Ishikawa (cell line): ENCODE data around the gene APBA2.

GRCh38 chr15:28509130-28509572, 23.6 kb downstream of the GOLGA8G start:
- RRBS = no CpG with 5 or more reads among the region's 20 CpGs

- RRBS = 21% methylated on average over 62 of the region's 107 CpGs
Measured at GRCh38 chr15:28885460-28886311, at the start of gene APBA2. Gene APBA2 (plus strand): TSS chr15:28885974.

DNA sequence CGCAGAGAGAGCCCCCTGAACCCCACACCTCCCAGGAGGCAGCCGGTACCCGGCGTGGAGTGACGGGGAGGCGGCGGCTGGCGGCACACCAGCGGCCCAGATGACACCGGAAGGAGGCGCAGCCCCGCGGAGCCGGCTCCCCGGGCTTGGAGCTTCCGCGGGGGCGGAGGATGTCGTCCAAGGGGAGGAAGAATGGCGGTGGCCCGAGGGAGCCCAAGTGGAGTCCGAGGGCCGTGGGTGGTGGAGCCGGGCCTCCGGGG, 166.2 kb downstream of the NSMCE3 start:
- RRBS = 79% methylated on average over 18 of the region's 25 CpGs

DNA sequence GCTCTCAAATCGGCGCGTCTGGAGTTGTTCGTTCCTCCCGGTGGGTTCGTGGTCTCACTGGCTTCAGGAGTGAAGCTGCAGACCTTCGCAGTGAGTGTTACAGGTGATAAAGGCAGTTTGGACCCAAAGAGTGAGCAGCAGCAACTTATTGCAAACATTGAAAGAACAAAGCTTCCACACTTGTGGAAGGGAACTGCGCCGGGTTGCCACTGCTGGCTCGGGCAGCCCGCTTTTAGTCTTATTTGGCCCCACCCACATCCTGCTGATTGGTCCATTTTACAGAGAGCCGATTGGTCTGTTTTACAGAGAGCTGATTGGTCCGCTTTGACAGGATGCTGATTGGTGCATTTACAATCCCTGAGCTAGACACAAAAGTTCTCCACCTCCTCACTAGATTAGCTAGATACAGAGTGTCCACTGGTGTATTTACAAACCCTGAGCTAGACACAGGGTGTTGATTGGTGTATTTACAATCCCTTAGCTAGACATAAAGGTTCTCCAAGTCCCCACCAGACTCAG, 45.4 kb downstream of the NSMCE3 start:
- RRBS = no CpG with 5 or more reads among the region's 13 CpGs

- RRBS = no CpG with 5 or more reads among the region's 12 CpGs
Measured at GRCh38 chr15:29348227-29348780, 78.7 kb upstream of the NSMCE3 start.

DNA sequence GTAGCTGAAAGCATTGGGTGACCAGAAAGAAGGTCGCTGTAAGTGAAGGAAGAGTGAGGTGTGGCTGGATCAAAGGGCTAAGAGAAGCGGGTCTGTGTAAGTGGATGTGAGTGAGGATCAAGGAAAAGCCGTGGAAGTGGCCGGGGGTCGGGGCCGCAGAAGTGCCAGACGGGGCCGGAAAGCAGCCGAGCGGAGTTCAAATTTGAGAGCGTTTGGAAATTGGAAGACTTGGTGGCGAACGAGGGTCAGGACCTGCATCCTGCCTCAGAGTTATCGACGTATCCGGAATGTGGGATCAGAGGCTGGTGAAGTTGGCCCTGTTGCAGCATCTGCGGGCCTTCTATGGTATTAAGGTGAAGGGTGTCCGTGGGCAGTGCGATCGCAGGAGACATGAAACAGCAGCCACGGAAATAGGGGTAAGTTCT, 22.7 kb downstream of the GOLGA8H start:
- RRBS = 1% methylated on average over 3 of the region's 21 CpGs

DNA sequence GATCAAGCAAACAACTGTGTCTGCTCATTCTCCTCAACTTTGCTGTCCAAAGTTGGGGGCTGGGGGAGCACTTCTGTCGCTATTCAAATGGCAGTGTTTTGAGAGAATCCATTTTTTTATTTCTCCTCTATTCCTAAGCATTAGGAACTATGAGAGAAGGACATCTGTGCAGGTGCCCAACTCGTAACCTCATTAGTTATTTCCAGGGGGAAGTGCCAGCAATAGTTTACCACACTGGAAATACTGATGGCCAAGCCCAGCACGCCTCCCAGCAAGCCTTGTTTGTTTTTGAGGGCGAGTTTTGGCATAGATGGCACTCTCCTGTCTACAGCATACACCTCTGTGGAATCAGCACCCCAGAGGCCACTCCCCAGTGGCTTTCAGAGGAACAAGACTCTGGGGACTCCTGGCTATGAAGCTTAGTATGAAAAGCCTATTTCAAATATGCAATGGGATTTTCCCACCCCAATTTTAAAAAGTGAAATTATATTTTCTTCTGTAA, 36.6 kb downstream of the FAN1 start:
- RRBS = no CpG with 5 or more reads among the region's 4 CpGs

DNA sequence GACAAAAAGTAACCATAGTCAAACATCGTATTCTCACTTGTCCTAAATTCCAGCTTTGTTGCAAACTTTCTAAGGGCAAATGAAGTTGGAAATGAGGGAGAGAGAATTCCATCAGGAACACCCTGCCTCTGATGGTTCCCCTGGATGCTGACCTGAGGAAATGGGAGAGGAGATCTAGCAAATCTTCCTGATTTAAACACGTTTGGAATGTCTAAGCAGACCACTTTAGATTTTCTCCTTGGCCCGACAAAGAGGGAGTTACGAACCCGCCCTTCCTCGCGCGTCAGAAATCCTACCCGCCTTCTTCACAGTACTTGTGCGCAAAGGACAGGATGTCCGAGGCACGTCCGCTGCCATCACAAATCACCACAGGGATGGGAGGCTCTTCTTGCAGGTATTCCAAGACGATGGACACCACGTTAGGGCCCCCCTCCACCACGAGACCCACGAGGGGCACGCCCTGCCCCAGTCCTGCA, 38.7 kb downstream of the TRPM1 start:
- RRBS = no CpG with 5 or more reads among the region's 18 CpGs

DNA sequence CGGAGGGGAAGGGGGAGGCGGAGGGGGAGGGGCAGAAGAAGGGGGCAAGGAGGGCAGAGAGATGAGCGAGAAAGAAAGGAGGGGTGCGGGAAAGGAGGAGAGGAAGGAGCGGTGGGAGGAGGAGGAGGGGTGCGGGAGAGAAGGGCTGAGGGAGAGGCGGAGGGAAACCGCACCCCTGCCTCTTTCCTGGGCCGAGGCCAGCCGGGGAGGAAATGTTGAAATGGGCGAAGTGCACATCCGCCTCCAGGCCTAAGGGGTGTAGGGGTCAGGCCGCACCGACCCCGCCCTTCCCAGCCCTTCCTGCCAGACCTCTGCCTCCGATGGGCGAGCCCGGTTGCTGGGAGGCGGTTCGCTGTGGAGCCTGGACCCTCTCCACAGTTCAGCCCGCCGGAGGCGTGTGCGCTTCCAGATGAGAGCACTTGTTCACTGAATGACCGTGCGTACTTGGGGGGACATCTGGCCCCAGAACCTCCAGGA, 110.4 kb upstream of the KLF13 start:
- RRBS = 6% methylated on average over 11 of the region's 26 CpGs

DNA sequence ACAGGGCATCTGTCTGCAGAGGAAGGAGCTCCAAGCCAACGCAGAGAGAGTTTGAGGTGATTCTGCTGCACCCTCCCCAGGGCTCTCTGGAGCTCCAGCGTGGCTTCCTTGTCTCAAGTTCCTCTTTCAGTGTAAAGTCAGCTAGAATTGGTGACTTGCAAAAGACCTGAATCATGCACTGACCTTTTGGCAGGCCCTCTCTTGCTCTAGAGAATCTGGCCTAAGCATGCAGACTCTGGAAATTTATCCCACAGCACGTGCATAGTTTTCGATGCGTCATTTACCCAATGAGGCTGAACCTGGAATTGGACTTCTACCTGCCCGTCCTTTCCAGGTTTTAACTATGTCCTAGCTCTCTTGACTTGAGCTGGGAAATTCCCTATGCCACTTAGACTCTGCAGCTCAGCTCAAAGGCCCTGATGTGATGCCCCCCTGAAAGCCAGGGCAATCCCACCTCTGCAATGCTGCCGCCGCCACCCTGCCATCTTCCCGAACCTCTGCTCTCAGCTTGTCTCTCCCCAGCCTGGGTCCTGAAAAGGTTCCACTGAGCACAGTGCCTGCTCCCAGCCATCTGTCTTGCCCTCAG, 63.3 kb upstream of the KLF13 start:
- RRBS = no CpG with 5 or more reads among the region's 9 CpGs

DNA sequence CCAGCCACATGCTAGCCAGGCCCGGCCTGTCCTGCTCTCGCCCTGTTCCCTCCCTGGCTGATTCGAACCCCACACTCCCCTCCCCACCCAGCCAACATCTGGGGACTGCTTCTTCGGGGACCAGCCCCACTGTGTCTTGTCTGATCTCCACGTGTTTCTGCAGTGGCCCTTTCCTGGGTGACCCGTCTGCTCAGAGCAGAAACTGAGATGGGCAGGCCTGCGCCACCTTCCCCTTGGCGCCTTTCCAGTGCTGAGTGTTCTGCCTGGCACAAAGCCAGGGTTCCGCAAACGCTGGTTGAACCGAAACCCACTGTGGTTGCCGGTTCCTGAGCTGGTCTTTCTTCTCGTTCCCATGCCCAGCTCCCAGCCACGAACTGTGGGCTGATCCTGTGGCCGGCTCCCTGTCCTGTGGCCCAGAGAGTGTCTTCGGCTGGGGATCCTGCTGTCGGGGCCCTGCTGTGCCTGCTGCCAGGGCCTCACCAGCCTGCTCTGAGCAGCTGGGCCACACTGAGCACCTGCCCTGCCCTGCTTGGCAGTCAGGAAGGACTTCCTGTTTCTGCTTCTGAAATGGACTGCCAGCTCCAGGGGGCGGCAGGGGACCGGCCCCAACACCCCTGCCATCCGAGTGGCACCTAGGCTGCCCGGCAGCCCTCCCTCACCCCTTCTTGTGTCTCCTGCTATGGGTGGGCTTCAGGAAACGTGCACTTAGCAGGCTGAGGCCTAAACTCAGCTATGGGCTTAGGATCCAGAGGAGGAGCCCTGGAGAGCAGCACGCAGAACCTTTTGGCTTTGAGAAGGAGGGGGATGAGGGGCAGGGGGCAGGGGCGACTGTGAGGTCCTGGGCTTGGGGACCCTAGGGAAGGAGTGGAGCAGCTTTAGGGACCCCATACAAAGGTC, 62.5 kb upstream of the KLF13 start:
- RRBS = 30% methylated on average over 7 of the region's 24 CpGs

- RRBS = no CpG with 5 or more reads among the region's 9 CpGs
Measured at GRCh38 chr15:31296424-31297328, 30.0 kb upstream of the KLF13 start.

DNA sequence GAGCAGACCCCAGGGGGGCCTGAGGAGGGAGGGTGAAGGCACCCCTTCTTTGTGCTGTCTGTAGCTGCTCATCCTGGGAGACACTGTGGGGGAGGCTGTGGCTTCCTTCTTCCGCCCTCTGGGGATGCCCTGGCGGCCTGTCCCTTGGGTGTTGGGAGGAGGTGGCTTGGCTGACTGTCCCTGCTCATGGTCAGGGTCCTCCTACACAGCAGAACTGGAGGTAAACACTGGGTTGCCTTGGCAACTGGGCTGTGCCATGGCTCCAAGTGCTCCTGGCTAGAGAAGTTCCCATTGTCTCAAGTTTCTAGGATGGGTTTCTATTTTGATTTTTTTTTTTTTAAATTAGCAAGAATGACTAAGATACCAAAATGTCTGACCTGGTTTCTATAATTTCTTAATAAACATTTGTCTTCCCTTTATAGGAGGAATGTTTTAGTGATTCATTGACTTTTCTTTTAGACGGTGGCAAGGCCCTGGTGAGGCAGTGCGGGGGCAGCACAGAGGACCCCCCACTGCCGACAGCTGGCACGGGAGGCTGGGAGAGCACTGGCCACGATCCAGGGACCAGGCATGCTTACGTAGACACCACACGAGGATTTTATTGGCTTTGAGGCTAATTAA, 12.4 kb downstream of the KLF13 start:
- RRBS = no CpG with 5 or more reads among the region's 9 CpGs

- RRBS = no CpG with 5 or more reads among the region's 24 CpGs
Measured at GRCh38 chr15:31342583-31343554, 16.2 kb downstream of the KLF13 start.

DNA sequence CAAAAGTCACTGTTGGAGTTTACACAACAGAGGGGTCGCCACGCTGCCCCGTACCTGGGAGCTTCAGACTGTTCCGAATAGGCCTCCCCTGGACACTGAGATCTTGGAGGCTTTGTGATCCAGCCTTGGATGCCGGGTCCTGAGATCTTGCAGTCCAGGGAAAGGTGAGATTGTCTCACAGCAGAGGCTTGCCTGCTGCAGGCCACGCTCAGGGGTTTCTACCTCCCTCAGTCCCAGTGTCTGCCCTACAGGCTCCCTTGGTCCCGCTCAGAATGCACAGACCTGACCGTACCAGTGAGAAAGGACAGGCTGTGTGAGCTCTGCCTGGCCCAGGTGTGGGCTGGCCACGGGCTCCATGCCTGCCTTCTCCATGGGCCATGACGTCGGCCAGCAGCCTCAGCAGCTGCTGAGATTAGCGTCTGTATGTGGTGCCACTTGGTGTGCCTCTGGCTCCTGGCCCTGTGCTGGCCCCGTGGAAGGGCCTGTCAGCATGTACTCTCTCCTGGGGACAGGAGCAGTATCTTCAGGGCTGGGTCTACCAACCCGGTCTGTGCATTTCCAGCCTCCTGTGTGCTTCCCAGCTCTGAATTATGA, 25.6 kb downstream of the KLF13 start:
- RRBS = no CpG with 5 or more reads among the region's 14 CpGs

- RRBS = no CpG with 5 or more reads among the region's 4 CpGs
Measured at GRCh38 chr15:31368674-31368894, 41.9 kb downstream of the KLF13 start.

DNA sequence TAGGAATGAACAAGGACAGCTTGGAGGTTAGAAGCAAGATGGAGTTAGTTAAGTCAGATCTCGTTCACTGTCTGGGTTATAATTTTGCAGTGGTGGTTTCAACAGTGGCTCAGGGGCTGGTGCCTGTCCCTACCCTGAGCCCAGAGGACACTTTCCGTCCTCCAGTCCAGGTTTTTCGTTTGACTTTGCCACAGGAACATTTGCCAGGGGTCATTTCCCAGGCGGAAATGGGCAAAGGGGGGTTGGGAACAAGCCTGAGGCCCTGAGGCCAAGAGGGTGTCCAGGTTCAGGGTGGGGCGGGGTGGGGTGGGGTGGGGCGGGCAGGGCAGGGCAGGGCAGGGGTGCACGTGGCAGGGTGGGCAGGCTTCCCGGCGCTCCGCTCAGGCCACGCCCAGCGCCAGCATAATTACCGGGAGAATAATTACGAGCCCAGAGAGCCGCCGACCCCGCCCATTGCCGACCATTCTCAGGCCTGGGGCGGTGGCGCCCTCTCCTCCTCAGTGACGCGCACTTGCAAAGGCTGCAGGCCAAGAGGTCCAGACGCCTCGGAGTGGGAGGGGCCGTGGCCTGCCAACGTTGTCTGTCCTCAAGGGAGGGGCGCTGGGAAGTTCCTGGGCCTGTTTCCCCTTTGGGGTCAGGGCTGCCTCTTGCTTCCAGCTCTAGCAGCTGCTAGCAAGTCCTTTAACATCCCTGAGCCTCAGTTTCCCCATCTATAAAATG, 70.5 kb downstream of the KLF13 start:
- RRBS = 1% methylated on average over 6 of the region's 27 CpGs

DNA sequence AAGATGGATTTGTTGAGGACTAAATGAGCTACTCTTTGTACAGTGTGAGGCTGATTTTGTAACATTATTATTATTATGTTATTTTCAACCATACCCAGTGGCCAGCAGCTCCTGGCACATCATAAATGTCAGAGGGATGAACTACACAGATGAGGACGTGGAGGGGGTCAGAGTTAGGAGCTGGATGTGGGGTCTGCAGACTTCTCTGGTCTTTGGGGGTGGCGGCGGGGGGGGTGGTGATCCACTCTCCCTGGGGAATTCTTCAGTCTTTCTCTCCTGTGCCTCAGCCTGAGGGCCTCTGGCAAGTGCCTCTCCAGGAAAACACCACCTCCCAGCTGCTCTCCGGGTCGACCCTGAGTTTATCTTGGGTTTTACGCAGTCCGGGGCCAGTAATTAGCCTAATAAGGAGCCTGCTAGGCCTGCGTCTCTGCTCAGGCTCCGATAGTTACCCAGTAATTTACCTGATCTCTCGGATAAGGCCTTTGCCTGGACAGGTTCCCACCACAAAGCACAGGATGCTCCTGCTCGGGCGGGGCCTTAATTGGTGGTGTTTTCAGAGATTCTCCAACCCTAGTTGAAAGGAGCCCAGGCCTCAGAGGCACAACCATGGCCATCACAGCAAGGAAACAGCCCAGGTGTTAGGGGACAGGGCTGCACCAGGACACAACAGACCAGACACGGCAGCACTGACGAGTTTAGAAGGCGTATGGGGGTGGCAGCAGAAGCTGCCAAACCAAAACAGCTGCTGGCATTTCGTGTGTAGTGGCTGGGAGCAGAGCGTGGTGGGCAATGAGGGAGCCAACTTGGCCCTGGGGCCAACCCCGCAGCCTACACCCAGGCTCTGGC, 71.2 kb downstream of the KLF13 start:
- RRBS = no CpG with 5 or more reads among the region's 18 CpGs

- RRBS = no CpG with 5 or more reads among the region's 6 CpGs
Measured at GRCh38 chr15:31458900-31459533, 132.4 kb downstream of the KLF13 start.

DNA sequence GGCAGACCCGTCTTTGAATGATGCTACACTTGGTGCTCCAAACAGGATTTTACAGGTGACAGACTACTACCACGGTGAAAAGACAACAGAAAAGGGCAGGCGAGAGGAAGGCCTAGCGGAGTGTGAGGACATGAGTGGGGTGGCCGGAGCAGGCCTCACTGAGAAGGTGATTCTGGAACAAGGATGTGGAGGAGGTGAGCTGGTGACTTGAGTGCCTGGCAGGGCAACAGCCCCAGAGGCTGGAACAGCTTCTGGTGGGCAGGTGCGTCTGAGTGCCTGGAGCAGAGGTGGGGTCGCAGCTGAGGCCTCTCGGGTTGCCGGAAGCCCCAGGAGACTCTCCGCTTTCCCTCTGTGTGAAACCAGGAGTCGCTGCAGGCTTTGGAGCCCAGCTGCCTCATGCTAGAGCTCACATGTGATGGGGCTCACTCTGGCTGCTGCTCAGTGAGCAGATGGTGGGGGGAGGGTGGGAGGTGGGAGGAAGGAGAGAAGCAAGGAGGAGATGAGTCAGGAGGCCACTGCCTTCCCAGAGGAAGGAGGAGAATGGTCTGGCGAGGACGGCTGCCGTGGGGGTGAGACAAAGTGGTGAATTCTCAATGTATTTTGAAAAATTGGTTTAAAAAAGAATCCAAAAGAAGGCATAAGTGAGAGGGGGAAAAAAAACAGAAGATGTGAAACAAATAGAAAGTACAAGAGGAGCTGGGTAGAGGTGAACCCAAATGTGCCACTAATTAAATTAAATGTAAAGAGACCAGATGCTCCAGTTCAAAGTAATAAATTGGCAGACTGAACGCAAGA, 130.3 kb downstream of the OTUD7A start:
- RRBS = no CpG with 5 or more reads among the region's 15 CpGs